ENCODE measurements around a stretch of chr20.

GRCh38 chr20:49750563-49751045 lies 36.9 kb upstream of the B4GALT5 start:
- PRO-cap = no peak

DNA sequence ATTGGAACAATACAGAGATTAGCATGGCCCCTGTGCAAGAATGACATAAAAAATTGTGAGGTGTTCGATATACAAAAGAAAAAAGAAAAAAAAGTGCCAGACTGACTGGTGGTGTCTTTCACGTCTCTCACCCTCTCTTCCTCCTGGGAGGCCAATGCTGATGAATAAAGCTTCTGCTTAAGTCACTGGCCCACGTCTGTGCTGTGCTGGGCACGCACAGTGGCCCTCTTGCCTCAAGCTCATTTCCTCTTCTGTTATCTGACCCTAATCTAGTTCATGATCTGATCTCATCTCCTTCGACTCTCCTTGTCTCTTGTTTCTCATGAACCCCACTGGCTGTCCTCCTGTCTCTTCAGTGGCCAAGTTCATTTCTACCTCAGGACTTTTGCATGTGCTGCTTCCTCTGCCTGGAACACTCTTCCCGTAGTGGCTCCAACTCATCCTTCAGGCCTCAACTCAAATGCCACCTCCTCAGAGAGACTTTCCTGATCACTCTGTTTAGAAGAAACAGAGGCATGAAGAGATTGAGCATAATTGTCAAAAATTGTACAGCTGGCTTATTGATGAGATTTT lies 17.7 kb upstream of the SLC9A8 start:
- PRO-cap = unidirectional peak, minus-strand start at position 138 of the sequence

- PRO-cap = no peak
Observed at GRCh38 chr20:49811756-49812448, 726 bp upstream of the SLC9A8 start.

- PRO-cap = no peak
Observed at GRCh38 chr20:49890697-49891582, 24.4 kb downstream of the SPATA2 start.

- PRO-cap = no peak
Observed at GRCh38 chr20:49908213-49908656, 7.1 kb downstream of the SPATA2 start.

- PRO-cap = no peak
Observed at GRCh38 chr20:49969285-49969683, 13.5 kb upstream of the SNAI1 start.

DNA sequence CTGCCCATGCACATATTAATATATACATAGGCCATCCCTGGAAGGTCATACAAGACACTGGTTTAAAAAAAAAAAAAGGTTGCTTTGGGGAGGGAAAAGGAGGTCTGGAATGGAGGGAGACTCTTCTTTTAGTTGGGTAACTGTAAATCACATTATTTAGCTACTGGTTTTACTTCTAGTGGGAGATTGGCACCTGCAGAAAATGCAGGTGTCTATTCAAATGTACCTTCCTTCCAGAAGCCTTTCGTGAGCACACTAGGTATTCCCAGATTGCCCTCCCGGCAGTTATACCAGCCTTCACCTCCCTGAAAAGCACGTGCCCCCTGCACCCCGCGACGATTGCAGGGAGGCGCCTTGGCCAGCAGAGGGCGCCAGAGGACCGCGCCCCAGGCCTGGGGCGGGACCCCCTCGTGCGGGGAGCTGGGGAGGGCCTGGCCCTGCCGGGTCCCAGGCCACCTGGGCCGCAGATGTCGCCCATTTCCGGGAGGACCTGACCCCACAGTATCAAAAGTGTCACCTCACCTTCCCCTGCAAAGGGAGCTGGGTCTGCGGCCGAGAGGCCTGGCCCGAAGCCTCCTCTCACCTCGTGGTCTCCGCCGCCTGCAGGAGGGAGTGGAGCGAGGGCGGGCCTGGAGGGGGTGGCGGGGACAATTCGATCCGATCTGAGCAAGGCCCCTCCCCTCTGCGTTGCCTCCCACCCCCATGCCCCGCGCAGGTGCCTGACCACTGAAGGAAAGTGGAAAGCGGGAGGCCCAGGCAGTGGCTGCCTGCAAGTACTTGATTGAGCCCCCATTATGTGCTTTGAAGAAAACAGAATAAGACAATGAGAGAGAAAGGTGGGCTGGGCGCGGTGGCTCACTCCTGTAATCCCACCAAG lies 3.7 kb upstream of the SNAI1 start:
- PRO-cap = no peak

- PRO-cap = no peak
Observed at GRCh38 chr20:49987660-49988451, 5.1 kb downstream of the SNAI1 start.

GRCh38 chr20:49989020-49990201 lies 6.6 kb downstream of the SNAI1 start:
- PRO-cap = no peak

GRCh38 chr20:50012494-50013139 lies 29.8 kb downstream of the SNAI1 start:
- PRO-cap = no peak

- PRO-cap = no peak
Observed at GRCh38 chr20:50029763-50030574, 47.2 kb downstream of the SNAI1 start.

DNA sequence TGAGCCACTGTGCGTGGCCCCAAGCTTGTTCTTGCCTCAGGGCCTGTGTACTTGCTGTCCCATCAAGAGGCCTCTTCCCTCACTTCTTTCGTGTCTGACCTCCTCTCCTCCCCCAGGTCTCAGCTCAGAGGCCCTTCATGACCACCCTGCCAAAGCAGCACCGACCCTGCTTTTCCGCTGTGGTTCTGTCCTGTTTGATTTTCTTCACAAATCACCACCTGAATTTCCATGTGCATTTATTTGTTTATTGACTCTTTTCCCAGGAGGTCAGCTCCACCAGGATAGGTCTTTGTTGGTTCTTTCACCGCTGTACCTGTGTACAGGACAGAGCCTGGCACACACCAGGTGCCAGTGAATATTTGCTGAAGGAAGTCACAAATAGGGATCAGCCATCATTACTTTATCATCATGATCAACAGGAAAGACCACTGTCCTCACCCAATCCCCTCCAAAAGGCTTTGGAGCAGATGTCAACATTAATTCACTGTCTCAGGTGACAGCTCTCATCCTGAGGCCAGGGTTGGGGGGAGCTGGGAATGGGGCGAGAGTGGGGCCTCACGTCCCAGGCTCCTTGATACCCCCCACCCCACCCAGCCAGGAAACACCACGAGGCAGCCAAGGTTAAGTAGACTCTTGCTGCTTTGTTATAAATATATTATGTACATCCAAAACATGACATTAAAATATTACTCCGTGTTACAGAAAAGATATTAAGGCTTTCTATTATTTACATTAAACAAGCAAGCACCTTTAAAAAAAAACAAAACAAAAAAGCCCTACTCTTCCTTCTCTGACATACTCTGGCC lies 10.8 kb upstream of the UBE2V1 start:
- PRO-cap = no peak

DNA sequence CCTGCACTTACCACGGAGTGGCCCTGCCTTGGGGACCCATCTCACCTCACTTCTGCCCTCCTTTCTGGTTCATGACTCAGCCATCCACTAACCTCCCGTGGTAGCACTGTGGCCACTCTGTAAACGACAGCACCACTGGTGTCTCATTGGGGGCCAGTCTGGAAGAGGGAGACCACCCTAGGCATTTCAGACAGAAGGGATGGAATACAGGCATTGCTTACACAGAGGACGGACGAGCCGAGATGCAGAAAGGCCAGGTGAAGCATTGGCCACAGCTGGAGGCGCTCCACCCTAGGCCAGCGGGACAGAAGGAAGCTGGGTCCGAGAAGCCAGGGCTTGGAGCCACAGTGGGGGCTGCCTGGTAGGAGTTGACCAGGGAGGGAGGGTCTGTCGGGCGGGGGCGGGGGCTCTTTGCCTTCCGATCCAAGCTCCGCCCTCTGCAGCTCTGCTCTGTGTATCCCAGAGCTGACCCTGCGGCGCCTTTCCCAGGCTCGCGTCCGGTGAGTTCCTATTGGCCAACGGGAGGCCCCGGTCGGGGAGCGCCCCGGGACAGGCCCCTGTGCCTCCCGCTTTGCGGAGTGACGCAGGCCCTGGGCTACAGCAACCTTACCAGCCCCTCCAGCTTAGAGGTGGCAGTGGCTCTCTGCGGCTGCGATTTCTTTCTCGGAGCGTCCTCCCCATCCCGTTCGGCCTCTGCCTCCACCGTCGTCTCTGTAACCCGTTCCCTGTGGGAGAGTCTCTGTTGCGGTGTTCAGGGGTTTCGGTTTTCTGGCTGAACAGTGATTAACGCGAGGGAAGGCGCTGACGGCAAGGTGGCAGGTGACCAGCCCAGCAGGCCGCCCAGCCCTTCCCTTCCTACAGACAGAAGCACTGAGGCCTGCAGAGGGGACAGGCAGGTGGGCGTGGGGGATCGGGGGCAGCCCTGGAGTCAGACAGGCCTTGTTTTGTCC lies 18.4 kb upstream of the CEBPB start:
- PRO-cap = bidirectional peak, plus-strand start at position 511 of the sequence, minus-strand start at position 447 of the sequence

- PRO-cap = unidirectional peak, plus-strand start at chr20:50334359
Observed at GRCh38 chr20:50333868-50334468, 143.3 kb downstream of the CEBPB start.

DNA sequence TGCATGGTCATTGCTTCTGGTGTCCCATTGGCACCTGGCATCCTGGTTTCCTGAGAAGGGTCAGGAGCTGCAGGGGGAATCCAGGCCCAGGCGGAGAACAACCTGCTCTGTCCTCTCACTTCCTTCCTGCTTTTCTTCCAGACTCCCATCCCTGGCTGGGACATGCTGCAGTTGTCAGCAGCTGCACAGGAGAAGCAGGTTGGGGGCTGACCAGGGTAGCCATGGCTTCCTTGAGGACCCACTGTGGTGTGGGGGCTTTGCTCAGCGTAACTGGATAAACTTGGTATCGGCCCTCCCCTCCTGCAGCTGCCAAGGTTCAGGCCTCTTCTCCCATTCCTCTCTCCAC lies 155.2 kb downstream of the CEBPB start:
- PRO-cap = no peak

DNA sequence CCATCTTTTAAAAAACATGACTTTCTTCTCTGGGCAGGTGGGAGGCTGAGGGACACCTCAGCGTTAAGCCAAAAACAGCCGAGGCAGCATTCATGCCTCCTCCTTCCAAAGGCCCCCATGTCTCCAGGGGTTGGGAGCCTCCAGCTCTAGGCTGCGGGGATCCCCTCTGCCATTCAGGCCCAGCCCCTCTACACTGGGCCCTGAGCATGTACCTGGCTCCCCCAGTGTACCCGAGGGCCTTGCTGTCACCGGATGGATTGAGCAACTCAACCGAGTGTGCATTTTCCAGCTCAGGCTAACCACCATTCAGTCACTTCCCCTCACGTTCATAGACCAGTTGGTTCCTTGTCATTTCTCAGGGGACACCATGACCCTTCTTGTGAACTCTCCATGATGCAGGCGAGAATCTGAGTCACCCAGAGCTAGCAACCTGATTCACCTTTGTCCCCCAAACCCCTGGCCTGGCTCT lies 158.6 kb downstream of the CEBPB start:
- PRO-cap = no peak

DNA sequence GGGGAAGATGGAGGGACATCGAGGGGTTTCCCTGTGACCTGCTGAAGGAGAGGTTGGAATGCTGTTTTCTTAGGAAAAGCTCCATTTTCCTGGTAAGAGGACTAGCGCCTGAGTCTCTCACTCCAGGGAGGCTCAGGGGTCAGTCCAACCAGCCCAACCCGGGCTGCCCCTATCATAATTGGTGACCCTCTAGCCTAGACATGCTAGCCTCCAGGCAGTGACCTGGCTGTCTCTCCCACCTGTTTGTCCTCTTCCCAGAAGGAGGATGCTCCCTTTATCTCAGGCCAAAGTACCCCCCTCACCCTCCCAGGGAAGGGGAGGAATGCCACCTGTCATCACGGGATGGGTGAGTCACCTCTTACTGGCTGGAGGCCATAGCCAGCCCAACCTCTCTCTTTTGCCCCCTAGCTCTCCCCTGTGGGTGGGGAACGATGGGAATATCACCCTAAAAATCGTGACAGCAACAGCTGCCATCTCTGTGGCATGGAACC lies 137.6 kb upstream of the PTPN1 start:
- PRO-cap = no peak

DNA sequence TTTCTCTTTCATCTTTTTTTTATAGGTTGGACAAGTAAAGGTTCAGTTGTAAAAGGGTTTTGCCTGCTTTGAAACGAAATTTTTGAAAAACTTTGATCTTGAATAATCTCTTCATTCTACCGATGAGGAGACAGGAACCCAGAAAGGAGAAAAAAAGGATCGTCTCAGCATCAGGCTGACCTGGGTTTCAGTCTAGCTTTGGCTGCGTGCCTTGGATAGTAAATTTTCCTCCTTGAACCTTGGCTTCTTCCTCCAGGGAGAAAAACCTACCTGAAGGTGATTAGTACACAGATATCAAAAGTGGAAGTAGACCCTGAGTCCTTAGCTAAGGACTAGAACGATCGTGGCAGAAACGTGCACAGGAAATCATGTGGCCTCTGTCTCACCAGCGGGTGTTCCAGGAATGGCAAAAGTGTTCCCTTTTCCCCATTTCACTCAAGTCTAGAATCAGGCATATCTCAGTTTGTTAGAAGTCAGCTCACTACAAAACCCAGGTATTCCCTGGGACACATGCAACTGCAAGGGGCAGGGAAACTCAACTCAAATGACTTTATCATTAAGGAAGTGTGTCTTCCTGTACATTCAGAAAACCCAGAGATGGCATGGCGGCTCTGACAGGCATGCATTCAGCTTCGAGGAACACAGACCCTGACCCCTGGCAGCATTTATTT lies 128.1 kb upstream of the PTPN1 start:
- PRO-cap = no peak

DNA sequence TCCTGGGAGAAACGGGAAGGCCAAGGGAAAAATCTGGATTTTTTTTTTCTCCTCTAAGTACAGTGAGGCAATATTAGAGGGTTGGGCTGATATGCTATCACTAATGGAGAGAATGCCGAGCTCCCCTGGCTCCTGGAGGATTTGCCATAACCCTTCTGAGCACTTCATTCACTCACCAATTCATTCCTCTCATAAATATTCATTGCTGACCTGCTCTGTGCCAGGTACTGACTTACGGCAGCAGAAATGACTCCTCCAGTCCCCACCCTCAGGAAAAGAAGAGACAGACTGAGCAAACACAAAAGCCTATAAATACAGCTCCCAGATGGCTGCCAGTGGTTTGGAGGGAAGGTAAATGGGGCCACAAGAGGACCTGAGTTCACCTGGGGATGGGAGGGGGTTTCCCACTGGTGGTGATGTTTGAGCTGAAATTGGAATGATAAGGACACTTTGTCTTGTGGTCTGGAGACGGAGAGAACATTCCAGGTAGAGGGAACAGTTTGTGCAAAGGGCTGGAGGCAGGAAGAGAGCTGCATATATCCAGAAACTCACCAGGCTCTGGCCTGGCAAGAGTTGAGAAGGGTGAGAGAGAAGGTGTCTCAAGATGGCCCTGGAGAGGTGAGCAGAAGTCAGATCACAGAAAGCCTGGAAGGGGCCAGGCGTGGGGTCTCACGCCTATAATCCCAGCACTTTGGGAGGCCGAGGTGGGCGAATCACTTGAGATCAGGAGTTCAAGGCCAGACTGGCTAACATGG lies 87.8 kb upstream of the PTPN1 start:
- PRO-cap = no peak

GRCh38 chr20:50426726-50427636 lies 83.2 kb upstream of the PTPN1 start:
- PRO-cap = no peak